AG08470 (cell line): Measurements from ENCODE around the gene C16orf89.

GRCh38 chr16:4680881-4681817, 12.2 kb upstream of the NUDT16L1 start:
- RRBS: 100% methylated on average over 1 of the region's 38 CpGs

GRCh38 chr16:4684595-4685770, 8.4 kb upstream of the NUDT16L1 start:
- RRBS: 93% methylated on average over 4 of the region's 36 CpGs

DNA sequence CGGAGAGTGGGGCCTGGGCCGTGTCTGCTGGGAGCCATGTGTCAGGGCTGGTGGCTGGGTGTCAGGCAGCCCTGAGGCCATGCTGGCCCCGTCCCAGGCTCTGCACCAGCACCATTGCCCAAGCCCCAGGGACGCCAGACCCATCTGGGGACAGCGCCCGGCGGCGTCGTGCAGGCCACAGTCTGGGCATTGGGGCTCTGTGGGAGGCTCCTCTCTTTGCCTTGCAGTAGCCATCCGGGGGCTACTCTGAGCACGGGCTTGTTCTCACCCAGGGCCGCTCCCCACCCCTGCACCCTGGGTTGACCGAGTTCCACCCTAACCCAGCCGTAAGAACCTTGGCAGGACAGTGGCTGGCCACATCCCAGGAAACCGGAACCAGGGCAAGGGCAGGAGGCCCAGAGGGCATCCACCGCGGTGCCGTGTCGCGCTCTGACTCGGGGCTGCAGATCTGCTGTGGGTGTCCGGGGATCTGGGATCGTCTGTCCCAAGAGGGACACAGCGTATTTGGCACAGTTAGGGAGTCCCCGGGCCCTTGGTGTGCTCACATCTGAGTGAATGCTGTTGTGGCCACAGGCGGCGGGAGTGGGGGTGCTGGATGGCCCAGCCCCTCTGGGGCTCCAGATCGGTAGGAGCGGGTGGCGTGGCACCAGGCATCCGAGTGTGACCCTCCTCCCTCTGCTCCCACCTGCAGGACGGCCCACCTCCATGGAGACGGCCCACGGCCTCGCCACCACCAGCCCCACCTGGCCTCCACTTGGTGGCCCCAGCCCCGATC, 5.1 kb upstream of the NUDT16L1 start:
- RRBS: 85% methylated on average over 12 of the region's 36 CpGs

GRCh38 chr16:4733624-4733991, 463 bp downstream of the ANKS3 start:
- RRBS: 1% methylated on average over 8 of the region's 18 CpGs

DNA sequence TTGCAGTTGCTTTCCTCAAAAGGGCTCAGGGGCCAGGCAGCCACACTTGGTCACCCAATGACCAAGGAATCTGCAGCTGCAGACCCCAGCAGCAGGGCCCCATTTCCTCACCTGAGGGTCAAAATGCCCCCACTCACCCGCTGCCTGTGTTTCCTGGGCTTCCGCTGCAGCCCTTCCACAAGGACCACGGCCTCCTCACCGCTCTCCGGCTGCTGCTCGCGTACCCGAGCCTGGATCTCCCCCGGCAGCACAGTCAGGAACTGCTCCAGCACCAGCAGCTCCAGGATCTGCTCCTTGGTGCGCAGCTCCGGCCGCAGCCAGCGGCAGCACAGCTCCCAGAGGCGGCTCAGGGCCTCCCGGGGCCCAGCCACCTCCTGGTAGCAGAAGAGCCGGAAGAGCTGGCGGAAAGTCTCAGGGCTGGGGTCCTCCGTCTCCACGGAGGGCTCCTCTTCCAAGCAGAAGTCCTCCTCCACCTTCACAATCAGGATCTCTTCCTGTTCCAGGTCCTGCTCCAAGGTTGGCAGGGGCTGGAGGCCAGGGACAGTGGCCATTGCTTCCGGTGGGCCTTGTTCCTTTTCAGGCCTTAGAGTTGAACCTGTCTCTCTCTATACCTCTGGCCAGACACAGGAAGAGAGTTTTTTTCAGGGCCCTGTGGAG, 1.4 kb downstream of the ZNF500 start:
- RRBS: 84% methylated on average over 6 of the region's 20 CpGs

DNA sequence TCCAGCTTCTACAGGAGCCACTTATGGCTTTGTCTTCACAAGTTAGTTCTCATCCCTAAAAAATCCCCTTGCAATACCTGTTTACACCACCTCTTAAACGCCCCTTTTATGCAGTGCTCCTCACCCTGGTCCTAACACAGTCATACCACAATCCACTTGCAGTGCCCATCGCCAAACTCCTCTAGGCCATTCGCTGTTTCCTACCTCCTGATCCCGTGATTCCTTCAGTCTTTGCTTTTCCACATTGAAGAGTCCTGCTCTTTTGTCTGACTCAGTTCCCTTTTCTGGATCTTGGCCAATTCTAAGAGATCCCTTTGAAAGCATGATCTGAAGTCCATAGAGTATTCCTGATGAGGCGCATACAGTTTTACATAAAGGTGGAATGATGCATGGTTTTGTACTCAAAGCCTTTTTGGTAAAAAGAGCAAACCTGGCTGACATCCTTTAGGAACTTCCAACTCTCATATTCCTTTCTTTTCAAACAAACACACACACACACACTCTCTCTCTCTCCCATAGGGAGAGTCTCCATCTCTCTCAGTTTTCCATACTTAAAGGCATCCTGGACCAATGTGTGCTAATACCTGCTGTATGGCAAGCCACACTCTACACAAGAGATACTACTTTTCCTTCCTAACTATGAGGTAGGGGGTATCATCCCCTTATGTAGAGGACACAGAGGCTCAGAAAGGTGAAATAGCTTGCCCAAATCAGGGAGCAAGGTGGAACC, 6.9 kb downstream of the GLYR1 start:
- RRBS: no CpG with 5 or more reads among the region's 5 CpGs

DNA sequence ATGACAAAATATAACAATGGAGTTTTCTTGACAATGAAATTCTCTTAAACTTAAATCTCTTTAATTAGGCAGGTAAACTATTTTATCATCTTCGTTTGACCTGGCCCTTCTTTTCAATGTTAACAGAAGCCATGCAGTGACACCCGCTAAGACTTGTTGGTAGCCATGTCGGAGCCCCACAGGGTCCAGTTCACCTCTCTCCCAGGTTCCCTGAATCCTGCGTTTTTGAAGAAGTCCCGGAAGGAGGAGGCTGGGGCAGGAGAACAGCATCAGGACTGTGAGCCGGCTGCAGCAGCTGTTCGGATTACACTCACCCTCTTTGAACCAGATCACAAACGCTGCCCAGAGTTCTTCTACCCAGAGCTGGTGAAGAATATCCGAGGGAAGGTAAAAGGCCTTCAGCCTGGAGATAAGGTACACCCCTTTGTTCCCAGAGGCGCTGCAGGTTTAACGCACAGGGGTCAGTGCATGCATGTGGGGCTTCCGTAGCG, 5.5 kb downstream of the UBN1 start:
- RRBS: no CpG with 5 or more reads among the region's 13 CpGs

- RRBS: no CpG with 5 or more reads among the region's 11 CpGs
Measured at GRCh38 chr16:5065782-5066251, at the start of gene C16orf89. Gene C16orf89, minus strand, starts transcription at chr16:5065956.

DNA sequence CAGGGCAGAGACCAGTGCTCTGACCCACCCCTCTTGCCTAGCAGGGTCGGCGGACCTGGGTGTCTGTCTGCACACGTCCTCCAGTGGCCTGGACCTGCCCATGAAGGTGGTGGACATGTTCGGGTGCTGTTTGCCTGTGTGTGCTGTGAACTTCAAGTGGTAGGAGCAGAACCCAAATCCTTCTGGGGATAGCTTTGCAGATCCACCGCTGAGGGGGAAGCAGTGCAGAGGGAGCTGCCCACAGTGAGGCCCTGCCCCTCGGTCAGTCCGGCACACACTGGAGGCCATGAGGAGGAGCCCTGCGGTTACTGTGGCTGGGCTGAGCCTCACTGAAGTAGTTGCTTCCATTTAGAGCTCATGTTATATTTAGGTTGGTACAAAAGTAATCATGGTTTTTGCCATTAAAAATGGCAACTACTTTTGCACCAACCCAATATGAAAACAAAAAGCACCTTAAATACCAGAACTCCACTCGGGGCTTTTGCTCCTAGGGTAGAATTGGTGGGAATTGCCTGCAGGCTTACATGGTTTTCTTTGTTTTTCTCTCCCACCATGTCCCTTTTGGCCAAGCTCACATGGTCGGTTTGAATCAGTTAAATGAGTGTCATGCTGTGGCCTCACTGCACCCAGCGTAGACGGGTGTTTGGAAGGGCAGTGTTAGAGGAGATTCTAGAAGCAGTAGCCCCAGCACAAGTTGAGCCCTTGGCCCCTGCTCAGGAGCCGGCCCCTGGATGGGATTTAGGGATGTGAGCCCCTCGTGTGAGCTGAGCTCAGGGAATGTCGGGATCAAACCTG, 11.1 kb downstream of the ALG1 start:
- RRBS: no CpG with 5 or more reads among the region's 15 CpGs

DNA sequence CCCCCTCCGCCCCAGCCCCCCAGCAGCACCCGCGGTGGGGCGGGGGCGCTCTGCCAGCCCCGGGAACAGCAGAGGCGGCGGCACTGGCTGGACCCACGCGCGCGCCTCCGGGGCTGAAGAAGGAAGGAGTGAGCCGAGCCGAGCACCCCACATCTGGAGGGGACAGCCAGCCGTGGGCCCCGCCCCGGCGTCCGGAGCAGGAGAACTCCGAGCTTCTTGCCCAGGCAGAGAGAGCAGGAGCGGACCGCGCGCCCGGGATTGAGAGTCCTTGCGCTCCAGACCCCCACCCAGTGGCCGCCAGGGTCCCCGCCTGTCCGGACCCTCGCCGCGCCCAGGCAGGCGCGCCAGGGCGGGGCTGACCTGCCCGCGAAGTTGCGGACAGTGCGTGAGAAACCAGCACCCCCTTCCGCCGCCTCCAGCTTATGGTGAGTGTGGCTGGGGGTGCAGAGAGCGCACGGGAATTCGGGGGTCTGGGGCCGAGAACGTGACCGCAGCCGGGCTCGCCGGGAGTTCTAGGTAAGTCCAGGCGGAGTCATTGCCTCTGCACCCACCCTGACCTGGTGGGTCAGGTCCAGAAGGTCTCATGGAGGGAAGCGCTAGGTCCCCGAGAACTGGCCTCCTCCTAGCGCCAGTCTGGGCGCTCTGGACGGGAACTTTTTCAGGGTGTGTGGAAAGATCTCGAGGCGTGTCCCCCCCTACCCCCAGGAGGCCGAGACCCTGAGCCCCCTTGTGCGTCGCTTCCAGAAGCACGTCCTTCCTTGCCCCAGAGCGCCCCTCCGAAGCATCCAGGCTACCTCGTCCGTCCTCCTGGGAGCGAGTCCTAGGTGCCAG, 868 bp downstream of the RBFOX1 start:
- RRBS: 13% methylated on average over 24 of the region's 68 CpGs

DNA sequence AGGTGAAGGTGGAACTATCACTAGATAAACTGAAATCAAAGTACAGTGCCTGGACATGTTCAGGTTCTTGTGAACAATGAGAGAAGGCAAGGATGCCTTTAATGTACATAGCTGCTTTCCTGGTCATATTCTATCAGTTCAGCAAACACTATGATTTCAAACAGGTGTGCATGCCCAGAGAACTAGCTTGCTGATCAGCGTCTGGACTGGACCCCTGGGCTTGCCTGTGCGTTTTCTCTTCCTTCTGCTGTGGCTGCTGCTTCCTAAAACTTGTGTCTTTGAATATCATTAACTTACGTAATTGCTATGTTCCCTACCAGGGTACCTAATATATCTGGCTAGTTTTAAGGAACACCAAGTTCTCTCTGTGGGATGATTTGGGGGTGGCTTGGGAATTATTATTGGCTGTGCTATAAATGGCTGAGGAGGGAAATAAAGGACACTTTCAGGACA, 707.7 kb downstream of the RBFOX1 start:
- RRBS: no CpG with 5 or more reads among the region's 3 CpGs

DNA sequence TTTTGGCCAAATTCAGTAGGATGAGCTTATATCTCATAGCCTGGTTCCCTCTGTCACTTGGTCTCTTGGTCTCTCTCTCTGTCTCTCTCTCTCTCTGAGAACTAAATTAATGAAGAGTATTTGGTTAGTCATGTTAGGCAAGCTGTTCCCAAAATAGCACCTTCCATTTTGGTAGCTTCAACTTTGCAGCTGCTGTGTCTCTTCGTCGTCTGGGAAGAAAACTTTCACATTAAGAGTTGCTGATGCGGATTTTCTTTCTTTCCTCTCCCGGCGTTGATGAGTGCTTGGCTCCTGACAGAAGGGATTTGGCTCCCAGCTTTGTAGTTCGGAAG, 1257.8 kb downstream of the TMEM114 start:
- RRBS: no CpG with 5 or more reads among the region's 6 CpGs

GRCh38 chr16:8621834-8622696, 567 bp downstream of the METTL22 start:
- RRBS: no CpG with 5 or more reads among the region's 27 CpGs

DNA sequence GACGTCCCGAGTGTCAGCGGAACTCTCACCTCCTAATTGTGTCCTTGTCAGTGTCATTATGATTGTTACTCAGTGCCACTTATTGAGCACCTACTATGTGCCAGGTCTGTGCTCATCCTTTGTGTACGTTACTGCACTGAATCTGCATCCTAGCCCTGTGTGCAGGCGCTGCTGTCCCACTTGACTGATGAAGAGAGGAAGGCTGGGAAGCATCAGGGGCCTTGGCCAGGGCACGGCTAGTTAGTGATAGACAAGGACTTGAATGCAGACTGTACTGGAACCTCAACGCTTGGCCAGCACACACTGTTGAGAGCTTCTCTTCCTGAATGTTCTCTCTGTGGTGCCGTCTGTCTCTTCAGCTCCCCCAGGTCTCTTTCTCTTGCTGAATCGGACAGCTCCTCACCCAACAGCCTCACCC, 21.1 kb downstream of the METTL22 start:
- RRBS: no CpG with 5 or more reads among the region's 9 CpGs

- RRBS: 58% methylated on average over 5 of the region's 27 CpGs
Measured at GRCh38 chr16:8869636-8870104, 864 bp upstream of the CARHSP1 start.

DNA sequence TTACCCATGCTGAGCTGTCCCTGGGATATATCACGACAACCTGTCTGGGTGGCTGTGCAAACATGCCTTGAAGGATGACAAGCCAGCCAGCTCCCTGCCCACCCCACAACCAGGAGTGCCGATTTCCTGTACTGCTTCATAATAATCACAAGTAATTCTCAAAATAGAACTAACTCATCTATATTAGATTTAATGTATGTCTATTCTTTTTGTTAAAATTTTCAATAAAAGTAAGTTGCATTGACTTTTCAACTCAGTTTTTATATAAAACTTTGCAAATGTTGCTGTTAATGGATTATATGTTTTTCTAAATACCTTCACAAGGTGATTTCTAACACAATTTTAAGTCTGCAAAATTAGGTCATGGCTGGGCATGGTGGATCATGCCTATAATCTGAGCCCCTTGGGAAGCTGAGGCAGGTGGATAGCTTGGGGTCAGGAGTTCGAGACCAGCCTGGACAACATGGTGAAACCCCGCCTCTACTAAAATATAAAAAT, 36.1 kb downstream of the LITAFD start:
- RRBS: no CpG with 5 or more reads among the region's 4 CpGs

DNA sequence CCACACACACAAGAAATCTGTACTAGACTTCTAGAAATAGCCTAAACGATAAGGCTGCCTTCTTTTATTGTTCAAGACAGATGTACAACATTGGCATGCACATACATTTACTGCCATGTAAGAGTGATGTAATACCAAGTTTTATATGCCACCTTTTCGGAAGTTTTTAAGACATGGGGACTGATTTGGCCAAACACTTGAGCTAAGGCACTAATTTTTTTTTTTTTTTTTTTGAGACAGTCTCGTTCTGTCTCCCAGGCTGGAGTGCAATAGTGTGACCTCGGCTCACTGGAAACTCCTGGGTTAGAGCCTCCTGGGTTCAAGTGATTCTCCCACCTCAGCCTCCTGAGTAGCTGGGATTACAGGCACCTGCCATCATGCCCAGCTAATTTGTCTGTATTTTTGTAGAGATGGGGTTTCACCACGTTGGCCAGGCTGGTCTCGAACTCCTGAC, 28.7 kb downstream of the USP7 start:
- RRBS: no CpG with 5 or more reads among the region's 6 CpGs

- RRBS: no CpG with 5 or more reads among the region's 2 CpGs
Measured at GRCh38 chr16:9114538-9114709, 23.0 kb downstream of the HAPSTR1 start.

GRCh38 chr16:9369981-9370570, 278.6 kb downstream of the HAPSTR1 start:
- RRBS: no CpG with 5 or more reads among the region's 9 CpGs

- RRBS: no CpG with 5 or more reads among the region's 9 CpGs
Measured at GRCh38 chr16:10114350-10115020, 67.7 kb downstream of the GRIN2A start.